ENCODE results near the genes ZNF773, ZNF587, C19orf18 and ZNF446.

GRCh38 chr19:56315064-56315658, 522 bp upstream of the ZSCAN5A start:
- RRBS: 33% methylated on average over 1 of the region's 36 CpGs

- RRBS: no CpG with 5 or more reads among the region's 31 CpGs
Observed at GRCh38 chr19:56795363-56795718, 45.2 kb downstream of the PEG3 start.

DNA sequence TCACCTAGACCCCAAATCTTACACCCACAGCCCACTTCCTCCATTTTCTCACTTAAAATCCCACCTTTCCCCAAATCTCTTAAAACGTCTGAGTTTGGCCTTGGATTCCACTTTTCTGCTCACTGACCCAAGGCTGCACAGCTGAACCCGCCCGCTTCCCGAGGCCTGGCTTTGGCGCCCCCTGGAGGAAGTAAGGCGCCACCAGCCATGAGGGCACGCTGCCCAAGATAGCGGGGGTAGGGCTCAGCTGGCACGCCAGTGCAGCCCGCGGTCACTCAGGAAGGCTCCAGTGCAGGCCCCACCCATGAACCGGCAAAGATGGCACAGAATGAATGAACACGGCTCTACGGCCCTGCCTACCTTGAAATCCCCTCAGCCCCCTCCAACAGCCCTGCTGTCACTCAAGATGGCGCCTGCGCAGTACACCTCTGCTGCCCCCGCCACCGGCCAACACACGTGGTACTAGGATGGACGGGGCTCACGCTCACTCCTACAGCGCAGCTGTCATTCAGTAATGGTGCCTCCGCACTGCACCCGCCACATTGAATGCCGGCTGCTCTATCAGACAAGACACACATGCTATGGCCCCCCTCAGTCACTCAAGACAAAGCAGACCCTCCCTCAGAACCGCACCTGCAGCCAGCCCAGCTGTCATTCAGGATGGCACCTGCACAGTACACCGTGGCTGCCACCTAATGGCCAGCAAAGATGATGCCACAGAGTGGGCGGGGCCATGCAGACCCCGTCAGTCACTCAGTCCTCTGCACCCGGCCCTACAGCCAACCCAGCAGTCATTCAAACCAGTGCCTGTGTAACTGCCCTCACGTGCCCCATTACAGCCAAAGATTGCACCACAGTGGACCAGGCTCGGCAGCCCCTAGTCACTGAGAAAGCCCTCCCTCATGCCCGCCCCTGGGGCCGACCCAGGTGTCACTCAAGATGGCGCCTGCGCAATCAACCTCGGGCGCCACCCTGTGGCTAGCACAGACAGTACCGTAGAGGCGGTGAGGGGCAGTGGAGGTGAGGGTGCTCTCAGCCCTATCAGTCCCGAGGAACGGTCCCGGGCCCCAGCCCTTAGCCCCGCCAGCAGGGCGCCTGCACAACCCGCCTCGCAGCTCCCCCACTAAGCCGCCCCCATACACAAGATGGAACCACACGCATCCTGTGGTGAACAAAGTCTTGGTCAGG, 2.7 kb downstream of the PEG3 start:
- RRBS: 38% methylated on average over 3 of the region's 49 CpGs

DNA sequence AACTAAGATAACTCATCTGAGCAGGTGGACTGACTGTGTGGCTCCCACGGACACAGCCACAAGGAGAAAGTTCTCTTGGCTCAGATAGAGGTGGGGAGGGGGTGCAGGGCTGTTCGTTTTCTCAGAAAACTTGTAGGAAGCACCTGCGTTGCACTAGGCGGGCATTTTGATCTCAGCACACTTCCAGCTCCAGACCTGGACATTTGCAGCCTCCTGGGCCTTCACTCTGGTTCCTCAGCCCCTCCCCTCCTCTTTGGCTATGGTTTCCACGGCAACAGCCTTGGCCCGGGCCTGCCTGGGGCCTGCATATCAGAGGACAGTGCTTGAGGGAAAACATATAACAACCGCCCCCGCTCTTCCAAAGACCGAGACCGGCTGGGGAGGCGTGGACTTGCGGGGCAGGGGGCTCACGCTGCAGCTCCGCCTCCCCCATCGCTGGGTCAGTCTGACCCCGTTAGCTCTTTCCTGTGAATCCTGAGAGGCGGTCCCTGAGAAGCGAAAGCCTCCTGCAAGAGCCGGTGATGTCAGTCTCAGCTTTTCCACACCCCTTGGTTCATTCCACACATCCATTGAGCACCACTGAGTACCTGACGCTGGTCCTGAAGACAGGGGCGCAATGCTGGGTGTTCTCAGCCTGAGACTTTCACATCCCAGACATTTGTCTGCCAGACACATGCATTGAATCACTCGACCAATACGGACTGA, 125.7 kb upstream of the PEG3 start:
- RRBS: 5% methylated on average over 5 of the region's 23 CpGs

- RRBS: no CpG with 5 or more reads among the region's 3 CpGs
Observed at GRCh38 chr19:57306475-57307249, 13.6 kb upstream of the ZNF543 start.

DNA sequence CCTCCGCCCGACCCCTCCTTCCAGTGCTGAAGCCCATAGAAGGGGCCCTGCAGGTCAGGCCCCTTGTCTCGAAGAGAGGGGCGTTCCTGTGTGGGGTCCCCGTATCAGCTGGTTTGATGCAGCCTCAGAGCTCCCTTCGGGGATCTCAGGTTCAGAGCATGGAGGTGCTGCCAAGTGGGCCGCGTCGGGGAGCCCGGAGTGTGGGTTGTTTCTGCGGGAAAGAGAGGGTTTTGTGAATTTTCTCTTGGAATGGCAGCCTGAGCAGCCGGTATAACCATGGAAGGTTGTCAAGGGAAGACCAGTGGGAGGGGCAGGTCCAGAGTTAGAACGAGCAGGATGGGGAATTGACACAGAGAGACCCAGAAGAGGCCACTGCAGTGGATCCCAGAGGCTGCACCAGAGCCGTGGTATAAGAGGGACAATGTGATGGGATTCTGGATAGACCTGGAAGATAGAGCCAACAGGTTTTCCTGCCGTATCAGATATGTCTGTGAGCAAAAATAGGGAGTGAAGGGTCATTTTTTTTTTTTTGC, 448 bp downstream of the TRAPPC2B start:
- RRBS: 2% methylated on average over 3 of the region's 15 CpGs

- RRBS: 4% methylated on average over 23 of the region's 59 CpGs
Observed at GRCh38 chr19:57499612-57500281, at the start of gene ZNF773. Gene ZNF773 (plus strand): TSS chr19:57499938.

DNA sequence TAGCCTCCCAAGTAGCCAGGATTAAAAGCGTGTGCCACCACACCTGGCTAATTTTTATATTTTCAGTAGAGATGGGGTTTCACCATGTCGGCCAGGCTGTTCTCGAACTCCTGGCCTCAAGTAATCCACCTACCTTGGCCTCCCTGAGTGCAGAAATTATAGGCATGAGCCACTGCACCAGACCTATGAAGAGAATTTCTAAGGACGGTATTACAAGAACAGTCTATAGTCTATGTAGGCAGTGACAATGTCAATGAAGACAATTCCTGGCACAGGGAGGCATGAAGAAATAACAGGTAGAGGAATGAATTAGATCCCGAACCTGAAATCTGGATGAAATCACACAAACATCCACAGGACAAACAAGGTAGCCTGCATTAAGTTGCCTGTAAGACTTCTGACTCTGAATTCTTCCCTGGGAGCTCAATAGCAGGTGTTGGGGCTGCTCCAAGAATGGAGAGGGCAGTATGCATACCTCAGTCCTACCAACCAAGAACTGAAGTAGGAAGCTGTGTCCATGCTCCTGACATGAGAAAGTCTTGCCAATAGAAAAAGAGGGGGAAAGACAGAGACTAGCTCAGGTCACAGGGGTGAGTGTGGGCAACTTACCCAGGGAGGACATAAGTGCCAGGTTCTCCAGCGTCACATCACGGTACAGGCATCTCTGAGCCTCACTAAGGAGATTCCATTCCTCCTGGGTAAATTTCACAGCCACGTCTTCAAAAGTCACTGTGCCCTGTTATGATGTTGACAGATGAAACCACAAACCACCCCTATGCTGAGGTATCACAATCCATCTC, 1.8 kb downstream of the ZNF552 start:
- RRBS: no CpG with 5 or more reads among the region's 8 CpGs

DNA sequence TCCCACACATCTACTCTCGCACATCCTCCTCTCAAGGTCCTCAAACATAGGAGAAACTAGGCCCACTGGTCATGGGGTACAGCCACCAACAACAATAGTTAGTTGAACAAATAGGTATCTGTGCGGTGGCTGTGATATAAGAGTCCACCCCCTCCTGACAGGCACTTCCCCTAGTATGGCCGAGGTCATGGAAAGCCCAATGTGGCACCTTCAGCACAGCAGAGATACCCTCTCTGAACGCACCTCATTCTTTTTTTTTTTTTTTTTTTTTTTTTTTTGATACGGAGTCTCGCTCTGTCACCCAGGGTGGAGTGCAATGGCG, 1.3 kb downstream of the ZNF552 start:
- RRBS: no CpG with 5 or more reads among the region's 7 CpGs

GRCh38 chr19:57849517-57850536, at the start of gene ZNF587:
Gene ZNF587 (plus strand): TSS chr19:57849859.
- RRBS: no CpG with 5 or more reads among the region's 43 CpGs

DNA sequence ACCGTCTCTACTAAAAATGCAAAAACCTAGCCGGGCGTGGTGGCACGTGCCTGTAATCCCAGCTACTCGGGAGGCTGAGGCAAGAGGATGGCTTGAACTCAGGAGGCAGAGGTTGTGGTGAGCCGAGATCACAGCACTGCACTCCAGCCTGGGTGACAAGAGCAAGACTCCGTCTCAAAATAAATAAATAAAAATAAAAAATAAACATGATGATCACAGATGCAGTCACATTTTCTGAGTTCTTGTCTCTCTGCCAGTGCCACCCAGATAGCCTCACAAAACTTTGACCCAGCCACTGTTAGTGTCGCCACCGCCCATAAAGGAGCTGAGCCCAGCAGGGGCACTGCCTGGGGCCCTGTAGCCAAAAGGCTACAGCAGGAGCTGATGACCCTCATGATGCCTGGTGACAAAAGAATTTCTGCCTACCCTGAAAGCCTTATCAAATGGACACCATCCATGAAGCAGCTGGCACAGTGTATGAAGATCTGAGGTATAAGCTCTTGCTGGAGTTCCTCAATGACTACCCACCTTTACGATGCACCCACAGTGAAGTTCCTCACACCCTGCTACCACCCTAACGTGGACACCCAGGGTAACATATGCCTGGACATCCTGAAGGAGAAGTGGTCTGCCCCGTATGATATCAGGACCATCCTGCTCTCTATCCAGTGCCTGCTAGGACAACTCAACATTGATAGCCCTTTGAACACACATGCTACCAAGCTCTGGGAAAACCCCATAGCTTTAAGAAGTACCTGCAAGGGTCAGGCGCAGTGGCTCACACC, 18.2 kb downstream of the ZNF587 start:
- RRBS: no CpG with 5 or more reads among the region's 13 CpGs

GRCh38 chr19:57926987-57927523, 8.1 kb downstream of the ZNF418 start:
- RRBS: no CpG with 5 or more reads among the region's 7 CpGs

- RRBS: no CpG with 5 or more reads among the region's 3 CpGs
Observed at GRCh38 chr19:57974422-57974787, at the start of gene C19orf18. Gene C19orf18 (minus strand): TSS chr19:57974534.

DNA sequence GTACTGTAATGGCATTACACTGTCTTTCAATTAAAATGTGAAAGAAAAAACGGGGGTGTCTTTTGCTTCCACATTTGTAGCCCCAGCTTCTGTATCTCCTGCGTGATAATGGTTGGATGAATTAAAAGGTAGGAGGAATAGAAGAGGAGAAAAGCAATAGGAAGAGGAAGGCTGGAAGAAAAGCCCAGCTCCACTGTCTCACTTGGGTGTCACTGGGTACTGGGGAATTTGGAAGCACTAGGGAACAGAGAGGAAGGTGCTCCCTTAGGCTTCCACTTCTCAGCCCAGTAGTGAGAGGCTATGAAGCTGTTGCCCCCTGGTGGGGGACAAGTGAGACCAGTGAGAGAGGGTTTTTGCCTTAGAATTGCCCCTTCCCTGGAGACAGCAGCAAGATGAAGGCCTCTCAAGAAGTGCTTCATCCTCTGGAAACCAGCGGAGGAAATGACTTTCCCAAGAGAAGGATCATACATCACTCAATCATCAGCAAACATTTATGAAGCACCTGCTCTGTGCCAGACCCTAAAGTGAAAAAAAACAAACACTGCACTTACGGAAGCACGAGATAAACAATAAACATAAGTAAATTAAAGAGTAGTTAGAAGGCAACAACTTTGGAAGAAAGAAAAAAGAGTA, 4.7 kb upstream of the ZNF606 start:
- RRBS: no CpG with 5 or more reads among the region's 5 CpGs

GRCh38 chr19:58060452-58060862, 1.4 kb downstream of the ZNF135 start:
- RRBS: no CpG with 5 or more reads among the region's 13 CpGs

DNA sequence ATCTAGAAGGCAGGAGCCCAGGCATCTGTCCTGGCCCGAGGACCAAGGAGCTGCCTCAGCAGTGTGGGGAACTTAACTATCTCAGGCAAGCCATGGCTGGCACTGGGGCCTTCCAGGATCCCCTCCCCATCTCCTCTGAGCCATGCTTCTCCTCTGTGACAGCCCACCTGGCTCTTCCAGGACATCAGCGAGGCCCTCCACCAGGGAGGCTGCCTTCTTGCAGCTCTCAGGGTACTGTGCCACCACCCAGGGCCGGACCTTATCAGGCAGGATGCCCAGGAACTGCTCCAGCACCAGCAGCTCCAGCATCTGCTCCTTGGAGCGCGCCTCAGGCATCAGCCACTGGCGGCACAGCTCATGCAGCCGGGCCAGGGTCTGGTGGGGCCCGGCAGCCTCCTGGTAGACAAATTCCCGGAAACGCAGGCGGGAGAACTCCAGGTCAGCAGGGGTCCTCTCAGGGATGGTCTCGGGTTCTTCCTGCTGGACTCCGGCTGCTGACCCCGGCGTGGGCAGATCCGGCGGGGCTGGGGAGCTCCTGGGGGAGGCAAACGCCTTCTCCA, 8.3 kb downstream of the ZSCAN18 start:
- RRBS: 92% methylated on average over 5 of the region's 18 CpGs

GRCh38 chr19:58203872-58205132, 21.4 kb downstream of the ZNF274 start:
- RRBS: 16% methylated on average over 12 of the region's 73 CpGs

GRCh38 chr19:58336805-58337351, 10.1 kb downstream of the ZSCAN22 start:
- RRBS: no CpG with 5 or more reads among the region's 5 CpGs

GRCh38 chr19:58440330-58440569, 297 bp upstream of the ZNF132 start:
- RRBS: no CpG with 5 or more reads among the region's 17 CpGs

- RRBS: 3% methylated on average over 23 of the region's 67 CpGs
Observed at GRCh38 chr19:58476076-58477041, at the start of gene ZNF446. Gene ZNF446 (plus strand): TSS chr19:58476352.